GM12878 (cell line): ENCODE measurements around the gene FCN1.

GRCh38 chr9:134068615-134069317 is 940 bp upstream of the BRD3 start:
- RAMPAGE, long total RNA, result no peak
- RRBS, 2 experiments, result 4 to 6% methylated on average over 3 of the region's 37 CpGs
CAGE:
- cytosol, long polyA minus RNA, result no peak
- cytosol, long polyA plus RNA, result no peak
- long polyA plus RNA, result no peak
- nucleolus, long total RNA, result no peak
- nucleus, long polyA plus RNA, result no peak
- nucleus, long total RNA, result no peak

DNA sequence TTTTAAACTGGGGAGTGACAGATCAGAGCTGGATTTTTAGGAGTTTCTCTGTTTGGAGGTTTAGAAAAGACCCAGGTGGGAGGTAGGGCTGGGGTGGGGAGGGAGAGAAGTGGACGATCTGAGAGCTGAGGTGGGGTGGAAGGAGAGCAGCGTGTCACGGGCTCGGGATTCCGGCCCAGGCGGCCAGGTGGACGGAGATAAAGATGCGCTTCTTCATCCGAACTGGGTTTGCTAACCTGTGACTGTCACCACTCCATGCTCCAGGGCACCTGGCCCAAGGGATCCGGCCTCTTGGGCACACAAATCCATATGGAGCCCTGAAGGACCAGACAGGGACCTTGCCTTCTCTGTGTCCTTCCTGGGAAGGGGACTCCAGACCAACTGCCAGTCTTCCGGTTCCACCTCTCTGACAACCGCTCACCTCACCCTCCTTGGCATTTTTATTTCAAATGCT is 1.2 kb upstream of the WDR5 start:
- RAMPAGE, long total RNA, result no peak
- RRBS, 2 experiments, result 27% methylated on average over 2 of the region's 12 CpGs; no CpG with 5 or more reads in 1 of the 2 experiments
CAGE:
- cytosol, long polyA minus RNA, result no peak
- cytosol, long polyA plus RNA, result no peak
- long polyA plus RNA, result no peak
- nucleolus, long total RNA, result no peak
- nucleus, long polyA plus RNA, result no peak
- nucleus, long total RNA, result no peak

- RAMPAGE, long total RNA, result no peak
- RRBS, 2 experiments, result 89 to 98% methylated on average over 4 to 5 of the region's 17 CpGs
CAGE:
- cytosol, long polyA minus RNA, result no peak
- cytosol, long polyA plus RNA, result no peak
- long polyA plus RNA, result no peak
- nucleolus, long total RNA, result no peak
- nucleus, long polyA plus RNA, result no peak
- nucleus, long total RNA, result no peak
Measured at GRCh38 chr9:134149195-134149753, 13.4 kb downstream of the WDR5 start.

GRCh38 chr9:134164450-134165494 is 28.9 kb downstream of the WDR5 start:
- RAMPAGE, long total RNA, result no peak
- RRBS, 2 experiments, result 1 to 2% methylated on average over 38 of the region's 91 CpGs
CAGE:
- cytosol, long polyA minus RNA, result no peak
- cytosol, long polyA plus RNA, result no peak
- long polyA plus RNA, result no peak
- nucleolus, long total RNA, result no peak
- nucleus, long polyA plus RNA, result no peak
- nucleus, long total RNA, result no peak

DNA sequence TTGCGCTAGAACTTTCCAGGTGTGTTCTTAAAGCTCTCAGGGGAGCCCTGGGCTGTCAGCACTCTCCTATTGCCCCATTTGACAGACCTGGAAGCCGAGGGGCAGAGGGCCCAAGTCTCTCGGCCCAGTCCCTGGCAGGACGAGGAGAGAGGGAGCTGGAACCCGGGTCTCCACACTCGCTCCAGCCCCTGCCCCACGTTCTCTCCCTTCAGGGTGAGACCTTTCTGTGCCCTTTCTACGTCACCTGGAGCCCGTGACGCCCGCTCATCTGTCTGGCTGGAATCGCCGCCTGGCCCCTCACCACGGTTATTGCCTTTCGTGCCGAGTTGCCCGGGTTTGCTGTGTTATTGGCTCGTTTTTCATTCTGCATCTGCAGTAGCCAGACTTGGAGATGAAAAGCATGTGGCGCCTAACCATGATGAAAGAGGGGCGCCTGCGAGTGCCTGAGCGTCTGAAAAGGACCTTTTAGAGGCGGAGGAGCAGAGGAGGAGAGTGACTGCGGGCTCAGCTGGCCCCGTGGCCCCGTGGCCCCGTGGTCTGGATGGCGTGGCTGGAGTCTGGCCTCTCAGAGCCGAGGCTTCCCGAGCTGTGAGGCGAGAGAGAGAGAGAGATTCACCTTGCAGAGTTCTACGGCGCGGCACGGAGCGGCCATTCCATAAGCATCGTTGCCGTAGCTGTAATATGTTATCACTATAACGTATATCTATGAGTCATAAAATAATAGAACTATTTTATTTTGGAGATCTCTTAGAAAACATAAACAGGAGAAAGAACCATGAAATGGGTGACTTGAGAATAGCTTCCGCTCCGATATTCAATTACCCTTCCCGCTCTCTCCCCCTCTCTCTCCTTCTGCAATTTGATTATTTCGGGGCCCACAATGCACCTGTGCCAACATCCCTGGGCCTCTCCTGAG is 83.7 kb downstream of the WDR5 start:
- RAMPAGE, long total RNA, result no peak
- RRBS, 2 experiments, result no CpG with 5 or more reads among the region's 43 CpGs
CAGE:
- cytosol, long polyA minus RNA, result no peak
- cytosol, long polyA plus RNA, result no peak
- long polyA plus RNA, result no peak
- nucleolus, long total RNA, result no peak
- nucleus, long polyA plus RNA, result no peak
- nucleus, long total RNA, result no peak

GRCh38 chr9:134291411-134291873 is 34.8 kb upstream of the RXRA start:
- RAMPAGE, long total RNA, result no peak
- RRBS, 2 experiments, result no CpG with 5 or more reads among the region's 11 CpGs
CAGE:
- cytosol, long polyA minus RNA, result no peak
- cytosol, long polyA plus RNA, result no peak
- long polyA plus RNA, result no peak
- nucleolus, long total RNA, result no peak
- nucleus, long polyA plus RNA, result no peak
- nucleus, long total RNA, result no peak

- RAMPAGE, long total RNA, result no peak
- RRBS, 2 experiments, result 6% methylated on average over 9 of the region's 34 CpGs; no CpG with 5 or more reads in 1 of the 2 experiments
CAGE:
- cytosol, long polyA minus RNA, result no peak
- cytosol, long polyA plus RNA, result no peak
- long polyA plus RNA, result no peak
- nucleolus, long total RNA, result no peak
- nucleus, long polyA plus RNA, result no peak
- nucleus, long total RNA, result no peak
Measured at GRCh38 chr9:134293247-134294194, 32.7 kb upstream of the RXRA start.

- RAMPAGE, long total RNA, result no peak
- RRBS, 2 experiments, result no CpG with 5 or more reads among the region's 30 CpGs
CAGE:
- cytosol, long polyA minus RNA, result no peak
- cytosol, long polyA plus RNA, result no peak
- long polyA plus RNA, result no peak
- nucleolus, long total RNA, result no peak
- nucleus, long polyA plus RNA, result no peak
- nucleus, long total RNA, result no peak
Measured at GRCh38 chr9:134295176-134295833, 30.9 kb upstream of the RXRA start.

- RAMPAGE, long total RNA, result no peak
- RRBS, 2 experiments, result no CpG with 5 or more reads among the region's 6 CpGs
CAGE:
- cytosol, long polyA minus RNA, result no peak
- cytosol, long polyA plus RNA, result no peak
- long polyA plus RNA, result no peak
- nucleolus, long total RNA, result no peak
- nucleus, long polyA plus RNA, result no peak
- nucleus, long total RNA, result no peak
Measured at GRCh38 chr9:134334970-134335648, 8.9 kb downstream of the RXRA start.

GRCh38 chr9:134336345-134336732 is 10.1 kb downstream of the RXRA start:
- RAMPAGE, long total RNA, result no peak
- RRBS, 2 experiments, result no CpG with 5 or more reads among the region's 12 CpGs
CAGE:
- cytosol, long polyA minus RNA, result no peak
- cytosol, long polyA plus RNA, result no peak
- long polyA plus RNA, result no peak
- nucleolus, long total RNA, result no peak
- nucleus, long polyA plus RNA, result no peak
- nucleus, long total RNA, result no peak

DNA sequence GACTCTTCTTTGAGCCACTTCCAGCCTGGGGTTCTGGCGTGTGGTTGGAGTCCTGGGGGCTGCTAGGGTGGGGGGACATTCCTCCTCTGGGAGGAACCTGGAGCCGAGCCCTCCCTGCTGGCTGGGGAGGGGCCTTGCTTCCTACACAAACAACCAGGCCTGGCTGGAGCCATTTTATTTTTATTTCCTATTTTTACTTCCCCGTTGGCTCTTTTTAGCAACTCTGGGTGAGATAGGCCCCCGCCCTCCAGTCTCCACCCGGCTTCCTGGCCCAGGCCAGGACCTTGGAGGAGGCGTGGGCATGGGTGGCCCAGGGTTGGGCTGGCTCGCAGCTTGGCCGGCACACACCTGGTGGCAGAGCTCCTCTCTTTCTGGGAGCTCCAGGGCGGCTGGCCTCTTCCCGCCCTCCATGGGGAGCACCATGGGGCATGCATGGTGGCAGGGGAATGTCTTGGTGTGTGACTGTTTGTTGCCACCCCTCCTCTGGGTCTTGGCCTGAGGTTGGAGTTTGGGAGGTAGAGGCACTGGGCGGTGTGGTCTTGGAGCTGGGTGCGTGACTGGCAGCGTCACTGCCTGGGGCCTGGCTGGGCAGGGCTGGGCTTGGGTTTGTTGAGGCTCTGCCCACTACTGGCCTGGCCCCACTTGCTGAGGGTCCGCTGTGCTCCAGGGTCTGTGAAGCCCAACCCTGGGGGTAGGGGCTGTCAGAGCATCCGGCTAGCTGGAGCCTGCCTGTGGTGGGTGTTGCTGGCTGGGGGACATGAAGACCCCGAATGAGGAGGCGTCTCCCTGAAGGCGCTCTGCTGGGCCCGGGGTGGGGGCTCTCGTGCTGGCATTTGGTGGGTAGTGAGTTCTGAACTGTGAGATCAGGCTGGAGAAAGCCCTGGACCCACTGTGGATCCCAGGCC is 15.3 kb downstream of the RXRA start:
- RAMPAGE, long total RNA, result no peak
- RRBS, 2 experiments, result 36 to 58% methylated on average over 4 to 7 of the region's 20 CpGs
CAGE:
- cytosol, long polyA minus RNA, result no peak
- cytosol, long polyA plus RNA, result no peak
- long polyA plus RNA, result no peak
- nucleolus, long total RNA, result no peak
- nucleus, long polyA plus RNA, result no peak
- nucleus, long total RNA, result no peak

- RAMPAGE, long total RNA, result no peak
- RRBS, 2 experiments, result no CpG with 5 or more reads among the region's 14 CpGs
CAGE:
- cytosol, long polyA minus RNA, result no peak
- cytosol, long polyA plus RNA, result no peak
- long polyA plus RNA, result no peak
- nucleolus, long total RNA, result no peak
- nucleus, long polyA plus RNA, result no peak
- nucleus, long total RNA, result no peak
Measured at GRCh38 chr9:134344155-134344804, 18.0 kb downstream of the RXRA start.

- RAMPAGE, long total RNA, result no peak
- RRBS, 2 experiments, result 88 to 90% methylated on average over 9 to 10 of the region's 24 CpGs
CAGE:
- cytosol, long polyA minus RNA, result no peak
- cytosol, long polyA plus RNA, result no peak
- long polyA plus RNA, result no peak
- nucleolus, long total RNA, result no peak
- nucleus, long polyA plus RNA, result no peak
- nucleus, long total RNA, result no peak
Measured at GRCh38 chr9:134428968-134429579, 102.8 kb downstream of the RXRA start.

- RAMPAGE, long total RNA, result no peak
- RRBS, 2 experiments, result no CpG with 5 or more reads among the region's 5 CpGs
CAGE:
- cytosol, long polyA minus RNA, result no peak
- cytosol, long polyA plus RNA, result no peak
- long polyA plus RNA, result no peak
- nucleolus, long total RNA, result no peak
- nucleus, long polyA plus RNA, result no peak
- nucleus, long total RNA, result no peak
Measured at GRCh38 chr9:134443754-134444362, 117.6 kb downstream of the RXRA start.

DNA sequence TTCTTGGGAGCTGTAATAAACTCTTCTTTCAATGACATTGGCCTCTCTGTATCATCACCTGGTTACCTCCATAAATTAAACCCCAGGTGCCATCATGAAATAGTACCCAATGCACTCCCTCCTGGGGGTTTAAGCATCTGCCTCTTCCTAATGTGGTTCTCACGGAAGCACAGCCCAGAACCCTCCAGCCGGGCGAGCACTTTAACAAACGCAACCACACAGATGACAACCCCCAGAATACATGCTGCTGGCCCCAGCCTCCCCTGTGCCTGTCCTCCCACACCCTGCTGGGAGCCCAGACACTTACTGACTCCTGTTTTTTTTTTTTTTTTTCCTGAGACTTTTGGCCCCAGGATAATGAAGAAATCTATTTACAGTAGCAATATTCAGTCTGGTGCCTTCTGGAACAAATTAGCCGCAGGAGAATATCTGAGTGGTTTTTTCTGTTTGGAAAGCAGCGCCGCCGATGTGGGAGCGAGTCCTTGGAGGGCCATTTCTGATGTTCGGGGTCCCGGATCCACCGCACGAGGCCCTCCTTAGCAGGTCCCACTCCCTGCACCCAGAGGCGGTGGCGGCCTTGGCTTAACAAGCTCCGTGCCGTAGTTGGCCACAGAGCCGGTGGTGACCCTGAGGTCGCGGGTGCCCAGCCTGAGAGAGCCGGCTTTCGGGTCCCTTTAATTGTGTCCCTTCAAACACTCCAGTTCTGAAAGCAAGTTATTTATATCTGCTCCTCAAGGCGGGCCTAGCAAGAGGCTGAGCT is 49.9 kb upstream of the COL5A1 start:
- RAMPAGE, long total RNA, result no peak
- RRBS, 2 experiments, result 77 to 81% methylated on average over 4 to 9 of the region's 23 CpGs
CAGE:
- cytosol, long polyA minus RNA, result no peak
- cytosol, long polyA plus RNA, result no peak
- long polyA plus RNA, result no peak
- nucleolus, long total RNA, result no peak
- nucleus, long polyA plus RNA, result no peak
- nucleus, long total RNA, result no peak

- RAMPAGE, long total RNA, result no peak
- RRBS, 2 experiments, result no CpG with 5 or more reads among the region's 17 CpGs
CAGE:
- cytosol, long polyA minus RNA, result no peak
- cytosol, long polyA plus RNA, result no peak
- long polyA plus RNA, result no peak
- nucleolus, long total RNA, result no peak
- nucleus, long polyA plus RNA, result no peak
- nucleus, long total RNA, result no peak
Measured at GRCh38 chr9:134602550-134603077, 39.0 kb upstream of the COL5A1 start.

DNA sequence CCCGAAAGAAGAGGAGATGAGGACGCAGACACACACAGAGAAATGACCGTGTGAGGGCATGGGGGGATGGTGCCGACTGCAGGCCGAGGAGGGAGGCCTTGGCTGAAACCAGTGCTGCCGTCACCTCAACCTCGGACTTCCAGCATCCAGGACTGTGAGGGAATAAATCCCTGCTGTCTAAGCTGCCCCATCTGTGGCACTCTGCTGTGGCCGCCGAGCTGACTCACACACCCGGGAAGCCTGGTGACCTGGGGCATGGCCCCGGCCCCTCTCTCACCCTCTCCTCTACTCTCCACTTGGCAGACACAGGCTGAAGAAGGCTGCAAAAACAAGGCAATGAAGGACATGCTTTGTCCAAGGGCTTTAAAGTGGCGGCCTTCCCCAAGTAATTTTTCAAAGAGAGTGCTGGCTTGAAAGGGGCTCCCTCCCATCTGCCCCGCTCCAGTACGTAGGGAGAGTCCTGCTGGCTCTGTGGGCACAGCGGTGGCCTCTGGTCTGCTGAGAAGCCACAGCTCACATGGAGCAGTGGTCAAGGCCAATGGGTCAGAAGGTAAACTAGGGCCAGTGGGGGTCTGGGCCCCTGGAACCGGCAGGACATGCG is 4.2 kb upstream of the COL5A1 start:
- RAMPAGE, long total RNA, result no peak
- RRBS, 2 experiments, result no CpG with 5 or more reads among the region's 17 CpGs
CAGE:
- cytosol, long polyA minus RNA, result no peak
- cytosol, long polyA plus RNA, result no peak
- long polyA plus RNA, result no peak
- nucleolus, long total RNA, result no peak
- nucleus, long polyA plus RNA, result no peak
- nucleus, long total RNA, result no peak

DNA sequence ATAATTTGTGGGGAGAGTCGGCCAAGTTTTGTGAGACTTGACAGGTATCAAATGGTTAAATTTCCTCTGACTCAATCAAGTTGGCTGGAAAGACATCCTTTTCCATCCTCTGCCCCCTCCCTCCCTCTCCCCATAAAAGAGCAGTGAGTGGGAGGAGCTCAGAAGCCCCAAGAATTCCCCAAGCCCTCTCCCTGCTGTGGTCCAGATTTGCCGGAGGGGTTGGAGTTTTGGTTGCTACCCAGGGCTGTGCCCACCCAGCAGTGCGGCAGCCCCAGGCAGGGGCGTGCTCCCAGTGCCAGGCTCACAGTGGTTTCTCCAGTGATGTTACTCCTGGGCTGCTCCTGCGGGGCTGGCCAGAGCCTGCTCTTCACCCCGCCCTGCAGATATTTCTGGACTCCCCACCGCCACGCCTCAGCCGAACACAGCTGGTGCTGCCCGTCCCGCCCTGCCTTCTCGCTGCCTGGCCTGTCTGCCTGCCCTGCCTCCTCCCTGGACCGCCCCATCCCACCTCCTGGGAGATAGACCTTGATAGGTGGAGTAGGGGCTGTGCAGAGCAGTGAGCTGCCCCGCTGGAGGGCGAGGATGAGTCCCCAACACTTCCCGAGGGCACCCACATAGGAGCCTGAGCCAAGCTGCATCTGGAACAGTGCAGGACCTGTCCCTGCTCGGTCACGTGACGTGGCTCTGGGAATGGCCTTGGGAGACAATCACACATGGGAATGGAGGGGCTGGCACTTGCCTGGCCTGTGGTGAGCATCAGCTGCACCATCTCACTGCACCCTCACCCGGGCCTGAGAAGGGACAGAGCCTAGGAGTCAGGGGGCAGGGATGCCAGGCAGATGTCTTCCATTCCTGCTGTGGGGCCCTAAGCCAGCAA is 3.5 kb downstream of the COL5A1 start:
- RAMPAGE, long total RNA, result no peak
- RRBS, 2 experiments, result no CpG with 5 or more reads among the region's 20 CpGs
CAGE:
- cytosol, long polyA minus RNA, result no peak
- cytosol, long polyA plus RNA, result no peak
- long polyA plus RNA, result no peak
- nucleolus, long total RNA, result no peak
- nucleus, long polyA plus RNA, result no peak
- nucleus, long total RNA, result no peak

DNA sequence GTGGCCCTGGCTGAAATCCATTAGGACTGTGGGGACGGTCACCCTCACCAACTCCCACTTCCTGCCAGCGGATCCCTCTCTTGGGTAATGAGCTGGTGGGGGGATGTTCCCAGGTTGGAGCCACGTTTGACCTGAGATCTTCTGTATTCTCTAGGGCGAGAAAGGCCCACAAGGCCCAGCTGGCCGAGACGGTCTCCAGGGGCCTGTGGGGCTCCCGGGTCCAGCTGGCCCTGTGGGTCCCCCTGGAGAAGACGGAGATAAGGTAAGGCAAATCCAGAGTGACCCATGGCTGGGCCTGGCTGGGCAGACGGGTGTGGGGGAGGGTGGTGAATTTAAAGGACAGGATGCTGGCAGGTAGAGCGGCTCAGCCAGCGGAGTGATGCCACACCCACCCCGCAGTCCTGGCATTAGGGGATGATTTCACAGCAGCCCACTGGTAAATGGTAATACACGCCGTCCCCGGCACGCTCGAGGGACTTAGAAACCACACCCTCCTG is 71.5 kb upstream of the FCN2 start:
- RAMPAGE, long total RNA, result no peak
- RRBS, 2 experiments, result 28% methylated on average over 3 of the region's 17 CpGs; no CpG with 5 or more reads in 1 of the 2 experiments
CAGE:
- cytosol, long polyA minus RNA, result no peak
- cytosol, long polyA plus RNA, result no peak
- long polyA plus RNA, result no peak
- nucleolus, long total RNA, result no peak
- nucleus, long polyA plus RNA, result no peak
- nucleus, long total RNA, result no peak

DNA sequence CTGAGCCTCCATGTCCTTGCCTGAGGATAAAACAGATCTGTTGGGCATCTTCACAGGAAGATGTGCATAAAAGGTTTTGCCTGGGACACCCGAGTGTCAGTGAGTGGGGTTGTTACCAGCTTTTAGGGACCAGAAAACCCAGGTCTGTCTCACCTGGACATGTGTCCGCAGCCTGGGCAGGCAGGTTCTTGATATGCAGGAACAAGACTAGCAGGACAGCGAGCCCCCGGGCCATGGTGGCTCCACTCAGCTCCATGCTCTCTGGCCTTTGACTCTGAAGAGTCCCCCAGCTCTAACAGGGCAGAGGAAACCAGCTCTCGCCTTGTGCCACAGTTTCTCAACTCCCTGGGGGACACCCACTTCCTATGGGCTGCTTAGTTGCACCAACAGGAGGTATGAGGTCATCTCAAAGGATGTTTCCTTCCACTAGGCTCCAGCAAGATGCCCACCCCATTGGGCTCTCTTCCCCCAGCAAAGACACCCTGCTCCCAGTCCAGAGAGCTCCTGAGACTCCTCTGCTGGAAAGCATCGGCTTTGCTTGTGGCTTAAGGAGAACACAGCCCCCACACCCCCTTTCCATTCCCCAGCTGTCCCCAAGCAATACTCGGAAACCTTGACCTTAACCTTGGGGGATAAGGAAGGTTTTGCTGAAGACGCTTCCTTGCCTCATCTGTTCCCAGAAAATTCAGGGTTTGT is at the start of gene FCN1:
TSS of gene FCN1 (minus strand) at position 297 of the 696 bp plus-strand sequence.
- RAMPAGE, long total RNA, result no peak
- RRBS, 2 experiments, result no CpG with 5 or more reads among the region's 8 CpGs
CAGE:
- cytosol, long polyA minus RNA, result no peak
- cytosol, long polyA plus RNA, result no peak
- long polyA plus RNA, result no peak
- nucleolus, long total RNA, result no peak
- nucleus, long polyA plus RNA, result no peak
- nucleus, long total RNA, result no peak